Fibroblast of villous mesenchyme (primary cell): ENCODE measurements around the gene SLC11A1.

DNA sequence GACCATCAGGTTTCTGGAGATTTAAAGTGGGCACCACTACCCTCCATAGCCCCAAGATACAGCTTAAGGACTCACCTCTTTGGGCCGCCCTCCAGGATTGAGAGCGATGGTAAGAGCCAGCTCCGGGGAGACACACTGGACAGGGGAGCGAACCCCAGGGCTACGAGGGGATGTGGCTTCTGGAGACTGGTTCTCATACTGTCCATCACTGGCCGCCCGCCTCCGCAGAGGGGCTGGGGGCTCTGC lies 166.9 kb downstream of the TNS1 start:
- CAGE, long polyA plus RNA = no peak

DNA sequence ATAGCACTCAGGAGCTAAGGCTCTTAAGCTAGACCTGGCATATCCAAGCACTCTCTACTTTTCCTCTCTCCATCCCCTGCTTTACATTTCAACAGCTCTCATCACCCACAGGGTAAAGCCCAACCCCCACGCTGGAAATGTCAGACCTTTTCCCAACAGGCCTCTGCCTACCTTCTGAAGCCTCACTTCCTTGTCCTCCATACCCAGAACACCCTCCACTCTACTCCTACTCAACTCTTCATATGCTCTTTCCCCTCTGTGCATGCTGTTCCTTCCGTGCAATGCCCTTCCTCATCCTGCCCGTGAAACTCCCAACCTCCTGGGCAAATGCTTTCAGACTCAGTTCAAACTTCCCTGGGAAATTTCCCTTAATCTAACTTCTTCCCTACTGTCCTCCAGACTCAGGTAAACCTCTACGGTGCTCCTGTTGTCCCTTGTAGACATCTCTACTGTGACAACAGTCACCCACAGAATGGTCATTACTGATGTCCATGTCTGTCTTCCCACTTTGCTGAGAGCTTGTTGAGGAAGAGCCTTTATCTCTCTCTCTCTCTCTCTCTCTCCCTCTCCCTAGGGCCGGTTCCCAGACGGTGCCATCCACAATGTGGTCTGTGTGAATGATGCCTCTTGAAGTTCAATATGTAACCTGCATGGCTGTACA lies 147.6 kb downstream of the TNS1 start:
- CAGE, long polyA plus RNA = no peak

DNA sequence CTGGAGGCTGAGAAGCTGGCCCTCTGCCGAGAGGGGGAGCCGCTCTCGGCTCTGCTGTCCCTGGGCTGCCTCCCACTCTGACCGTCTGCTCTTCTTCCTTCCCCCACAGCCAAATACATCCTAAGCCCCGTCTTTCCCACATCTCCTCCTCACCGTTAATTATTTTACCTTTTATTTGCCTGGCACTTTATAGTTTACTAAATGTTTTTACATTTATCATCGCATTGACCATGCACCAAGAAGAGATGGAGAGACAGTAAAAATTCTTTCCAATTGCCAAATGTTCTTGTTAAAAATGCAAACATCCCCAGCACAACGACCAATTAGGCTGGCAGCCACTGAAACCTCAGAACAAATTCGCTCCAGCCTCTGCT lies 123.8 kb downstream of the TNS1 start:
- CAGE, long polyA plus RNA = no peak

GRCh38 chr2:217929291-217930231 lies 73.2 kb downstream of the TNS1 start:
- CAGE, long polyA plus RNA = no peak

DNA sequence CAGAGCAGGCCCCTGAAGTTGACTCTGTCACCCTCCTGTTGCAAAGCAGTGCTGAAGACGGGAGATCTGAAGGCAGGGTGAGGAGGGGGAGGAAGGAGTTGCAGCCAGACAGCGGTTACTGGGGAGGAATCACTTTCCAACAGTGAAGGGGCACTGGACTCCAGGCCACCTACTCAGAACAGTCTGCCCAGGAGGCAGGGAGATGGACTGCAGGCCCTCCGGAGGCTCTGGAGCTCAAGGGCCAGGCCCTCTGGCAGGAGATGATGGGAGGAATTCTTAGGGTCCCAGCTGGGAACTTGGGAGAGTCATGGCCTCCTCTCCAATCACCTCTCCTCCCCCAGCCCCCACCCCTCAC lies 67.7 kb downstream of the TNS1 start:
- CAGE, long polyA plus RNA = no peak

- CAGE, long polyA plus RNA = no peak
These were observed 49.9 kb downstream of the TNS1 start for GRCh38 chr2:217952769-217953347.

DNA sequence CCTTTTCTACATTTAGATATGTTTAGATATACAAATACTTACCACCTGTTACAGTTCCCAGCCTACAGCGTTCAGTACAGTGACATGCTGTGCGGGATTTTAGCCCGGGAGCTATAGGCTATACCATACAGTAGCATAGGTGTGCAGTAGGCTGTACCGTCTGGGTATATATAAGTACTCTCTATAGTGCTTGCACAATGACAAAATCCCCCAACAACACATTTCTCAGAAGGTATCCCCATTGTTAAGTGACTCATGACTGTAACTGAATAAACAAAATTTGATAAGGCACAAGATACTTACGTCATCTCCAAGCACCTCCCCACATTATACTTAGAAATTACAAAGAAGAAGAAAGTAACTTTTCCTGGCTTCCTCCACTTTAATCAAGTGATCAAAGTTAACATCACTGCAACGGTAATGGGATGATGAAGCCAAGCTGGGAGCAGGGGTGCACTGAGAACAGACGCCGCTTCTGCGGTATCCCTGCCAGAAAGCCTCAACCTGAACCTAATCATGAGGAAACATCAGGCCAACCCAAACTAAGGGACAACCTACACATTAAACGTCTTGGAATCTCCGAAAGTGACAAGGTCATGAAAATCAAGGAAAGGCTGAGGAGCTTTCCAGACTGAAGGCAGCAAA lies 9.7 kb downstream of the TNS1 start:
- CAGE, long polyA plus RNA = no peak

GRCh38 chr2:218006567-218007208 lies 3.9 kb upstream of the TNS1 start:
- CAGE, long polyA plus RNA = no peak

DNA sequence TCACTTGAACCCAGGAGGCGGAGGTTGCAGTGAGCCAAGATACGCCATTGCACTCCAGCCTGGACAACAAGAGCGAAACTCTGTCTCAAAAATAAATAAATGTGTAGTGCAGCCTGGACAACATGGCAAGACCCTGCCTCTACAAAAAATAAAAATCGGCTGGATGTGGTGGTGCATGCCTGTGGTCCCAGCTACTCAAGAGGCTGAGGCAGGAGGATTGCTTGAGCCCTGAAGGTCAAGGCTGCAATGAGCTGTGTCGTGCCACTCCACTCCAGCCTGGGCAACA lies 4.3 kb upstream of the GPBAR1 start:
- CAGE, long polyA plus RNA = no peak

- CAGE, long polyA plus RNA = no peak
These were observed 4.0 kb downstream of the GPBAR1 start for GRCh38 chr2:218264689-218265267.

DNA sequence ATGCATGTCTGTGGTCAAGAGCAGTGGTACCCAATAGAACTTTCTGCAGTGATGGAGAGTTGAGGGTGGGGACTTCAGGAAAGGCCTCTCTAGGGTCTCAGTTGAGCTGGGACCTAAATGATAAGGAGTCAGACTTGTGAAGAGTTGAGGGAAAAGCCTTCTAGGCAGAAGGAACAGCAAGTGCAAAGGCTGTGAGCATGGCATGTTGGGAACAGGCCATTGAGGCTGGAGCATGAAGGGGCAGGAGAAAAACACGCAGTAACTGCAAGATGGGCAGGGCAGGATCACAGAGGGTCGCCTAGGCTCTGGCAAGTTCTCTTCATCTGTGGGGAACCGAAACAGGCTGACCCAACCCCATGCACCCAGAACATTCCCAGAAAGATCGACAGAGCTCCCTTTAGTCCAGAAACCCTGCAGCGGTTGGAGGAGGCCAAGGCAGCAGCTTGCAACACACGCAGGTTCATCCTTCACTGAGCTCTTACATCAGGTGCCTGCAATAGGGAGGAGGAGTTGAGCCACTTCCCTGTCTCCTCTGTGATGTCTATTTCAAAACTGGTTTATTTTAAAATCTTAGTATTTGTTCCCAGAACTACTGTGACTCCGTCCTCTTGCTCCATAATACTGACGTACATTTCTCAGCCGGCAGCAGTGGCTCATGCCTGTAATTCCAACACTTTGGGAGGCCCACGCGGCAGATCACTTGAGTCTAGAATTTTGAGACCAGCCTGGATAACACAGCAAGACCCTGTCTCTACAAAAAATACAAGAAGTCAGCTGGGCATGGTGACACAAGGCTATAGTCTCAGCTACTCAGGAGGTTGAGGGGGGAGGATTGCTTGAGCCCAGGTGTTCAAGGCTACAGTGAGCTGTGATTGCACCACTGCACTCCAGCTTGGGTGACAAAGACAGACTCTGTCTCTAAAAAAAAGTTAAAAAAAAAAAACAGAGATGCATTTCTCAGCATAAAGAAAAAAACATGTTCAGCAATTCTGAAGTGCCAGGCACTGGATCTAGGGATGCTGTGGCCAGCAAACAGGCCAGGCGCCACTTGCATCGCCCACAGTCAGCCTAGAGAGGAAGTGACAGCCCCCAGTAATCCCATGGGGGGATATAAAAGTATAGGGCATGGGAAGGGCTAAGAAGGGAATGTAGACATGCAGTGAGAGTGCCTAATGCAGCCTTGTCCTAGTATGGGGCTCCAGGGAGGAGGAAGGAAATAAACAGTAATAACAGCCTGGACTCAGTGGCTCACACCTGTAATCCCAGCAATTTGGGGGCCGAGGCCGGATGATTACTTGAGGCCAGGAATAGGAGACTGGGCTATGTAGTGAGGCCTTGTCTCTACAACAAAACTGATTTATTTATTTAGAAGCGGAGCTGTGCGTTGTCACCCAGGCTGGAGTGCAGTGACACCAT lies 11.4 kb upstream of the SLC11A1 start:
- CAGE, long polyA plus RNA = no peak

GRCh38 chr2:218381617-218382516 lies at the start of gene SLC11A1:
SLC11A1 (plus strand) TSS chr2:218382273.
- CAGE, long polyA plus RNA = no peak

GRCh38 chr2:218385017-218385509 lies 3.0 kb downstream of the SLC11A1 start:
- CAGE, long polyA plus RNA = no peak

DNA sequence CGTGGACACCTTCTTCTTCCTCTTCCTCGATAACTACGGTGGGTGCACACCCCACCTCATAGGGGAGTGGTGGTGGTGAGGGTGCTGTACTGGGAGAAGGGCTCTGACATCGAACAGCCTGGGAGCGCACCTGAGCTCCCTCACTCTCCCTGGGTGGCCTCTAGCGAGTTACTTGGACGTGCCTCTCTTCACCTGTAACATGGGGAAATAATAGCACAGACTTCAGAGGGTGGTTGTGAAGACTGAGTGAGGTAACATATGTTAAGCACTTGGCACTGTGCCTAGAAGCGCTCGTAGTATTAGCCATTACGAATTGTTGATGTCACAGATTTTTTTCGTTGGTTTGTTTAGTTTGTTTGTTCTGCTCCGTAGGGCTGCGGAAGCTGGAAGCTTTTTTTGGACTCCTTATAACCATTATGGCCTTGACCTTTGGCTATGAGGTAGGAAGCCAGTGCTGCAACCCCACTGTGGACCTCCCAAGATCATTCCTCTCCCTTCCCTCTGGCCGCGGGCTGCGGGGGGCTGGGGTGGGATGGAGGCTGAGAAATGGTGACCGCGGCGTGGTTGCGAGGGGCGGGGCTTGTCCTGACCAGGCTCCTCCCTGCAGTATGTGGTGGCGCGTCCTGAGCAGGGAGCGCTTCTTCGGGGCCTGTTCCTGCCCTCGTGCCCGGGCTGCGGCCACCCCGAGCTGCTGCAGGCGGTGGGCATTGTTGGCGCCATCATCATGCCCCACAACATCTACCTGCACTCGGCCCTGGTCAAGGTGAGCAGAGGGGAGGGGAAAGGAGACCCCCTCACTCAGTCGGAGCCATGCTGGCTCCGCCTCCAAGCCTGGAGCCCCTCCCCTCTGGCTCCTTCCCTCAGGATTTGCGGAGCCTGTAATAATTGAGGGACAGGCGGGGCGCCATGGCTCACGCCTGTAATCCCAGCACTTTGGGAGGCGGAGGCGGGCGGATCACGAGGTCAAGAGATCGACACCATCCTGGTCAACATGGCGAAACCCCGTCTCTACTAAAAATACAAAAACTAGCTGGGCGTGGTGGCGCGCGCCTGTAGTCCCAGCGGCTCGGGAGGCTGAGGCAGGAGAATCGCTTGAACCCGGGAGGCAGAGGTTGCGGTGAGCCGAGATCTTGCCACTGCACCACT lies 5.5 kb downstream of the SLC11A1 start:
- CAGE, long polyA plus RNA = no peak

GRCh38 chr2:218605365-218605850 lies 2.3 kb upstream of the PLCD4 start:
- CAGE, long polyA plus RNA = no peak

DNA sequence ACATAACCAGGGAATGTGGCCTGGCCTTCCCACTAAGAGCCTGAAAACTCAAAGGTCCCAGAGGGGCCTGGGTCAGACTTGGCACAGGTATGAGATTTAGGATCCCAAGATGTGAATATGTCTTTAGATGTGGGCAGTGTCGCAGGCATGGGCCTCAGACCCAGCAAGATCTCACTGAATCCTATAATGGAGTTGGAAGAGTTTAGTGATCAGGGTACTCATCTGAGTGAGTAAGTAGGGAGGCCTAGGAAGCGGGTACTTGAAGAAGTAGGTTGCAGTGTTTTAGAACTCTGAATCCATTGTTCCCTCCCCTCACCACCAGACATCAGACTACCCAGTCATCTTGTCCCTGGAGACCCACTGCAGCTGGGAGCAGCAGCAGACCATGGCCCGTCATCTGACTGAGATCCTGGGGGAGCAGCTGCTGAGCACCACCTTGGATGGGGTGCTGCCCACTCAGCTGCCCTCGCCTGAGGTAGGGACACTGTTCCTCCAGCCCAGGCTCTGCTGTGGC lies 22.7 kb downstream of the PLCD4 start:
- CAGE, long polyA plus RNA = no peak

DNA sequence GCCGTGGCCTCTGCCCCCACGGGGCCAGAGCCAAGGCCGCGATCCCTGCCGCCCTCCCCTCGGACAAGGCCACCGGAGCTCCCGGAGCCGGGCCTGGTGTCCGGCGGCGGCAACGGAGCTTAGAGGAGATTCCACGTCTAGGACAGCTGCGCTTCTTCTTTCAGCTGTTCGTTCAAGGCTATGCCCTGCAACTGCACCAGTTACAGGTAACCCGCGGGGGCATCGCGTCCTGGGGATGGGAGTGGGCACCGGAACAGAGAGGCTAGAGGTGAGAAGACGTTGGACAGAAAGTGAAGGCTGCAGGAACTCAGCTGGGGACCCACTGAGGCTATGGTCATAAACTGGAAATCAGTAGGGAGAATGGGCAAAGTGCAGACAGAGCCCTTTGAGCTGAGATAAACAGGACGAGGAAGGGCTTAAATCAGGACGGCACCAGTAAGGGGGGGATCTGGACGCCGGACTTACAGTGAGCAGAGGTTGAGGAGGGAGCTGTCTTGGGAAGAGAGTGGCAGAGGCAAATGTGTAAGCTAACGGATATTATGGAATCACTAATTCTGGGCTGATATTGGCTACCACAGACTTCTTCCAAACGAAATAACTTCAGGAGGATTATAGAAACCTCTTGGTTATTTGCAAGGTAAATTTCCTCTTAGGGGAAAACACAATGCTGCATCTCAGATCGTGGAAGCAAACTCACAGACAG lies 436 bp downstream of the CYP27A1 start:
- CAGE, long polyA plus RNA = no peak

- CAGE, long polyA plus RNA = no peak
These were observed 3.8 kb downstream of the CDK5R2 start for GRCh38 chr2:218963134-218963755.

GRCh38 chr2:219058574-219059483 lies 1.9 kb downstream of the IHH start:
- CAGE, long polyA plus RNA = no peak

DNA sequence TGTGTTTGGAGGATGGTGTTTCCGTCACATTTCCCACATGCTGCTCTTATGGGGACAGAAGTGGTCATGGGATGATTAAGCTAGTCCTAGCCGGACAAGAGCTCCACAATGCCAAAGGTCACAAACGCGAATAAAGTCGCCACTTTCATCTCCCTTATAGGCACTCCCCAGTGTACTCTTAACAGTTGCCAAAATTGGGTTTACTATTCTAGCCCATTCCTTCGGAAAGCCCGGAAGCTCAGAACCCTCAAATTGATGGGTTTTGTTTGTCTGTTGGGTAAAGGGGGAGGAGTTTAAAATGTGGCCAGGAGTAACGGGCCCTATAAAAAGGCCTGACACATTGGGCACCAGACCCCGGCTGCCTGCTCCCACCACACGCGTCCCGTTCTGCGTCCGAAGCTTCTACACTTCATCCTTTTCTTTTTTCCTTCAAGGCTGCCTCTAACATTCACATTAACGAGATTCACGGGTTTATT lies 924 bp downstream of the NHEJ1 start:
- CAGE, long polyA plus RNA = no peak